HEK293 (cell line): ENCODE results near the genes TTC9C and TMEM223.

DNA sequence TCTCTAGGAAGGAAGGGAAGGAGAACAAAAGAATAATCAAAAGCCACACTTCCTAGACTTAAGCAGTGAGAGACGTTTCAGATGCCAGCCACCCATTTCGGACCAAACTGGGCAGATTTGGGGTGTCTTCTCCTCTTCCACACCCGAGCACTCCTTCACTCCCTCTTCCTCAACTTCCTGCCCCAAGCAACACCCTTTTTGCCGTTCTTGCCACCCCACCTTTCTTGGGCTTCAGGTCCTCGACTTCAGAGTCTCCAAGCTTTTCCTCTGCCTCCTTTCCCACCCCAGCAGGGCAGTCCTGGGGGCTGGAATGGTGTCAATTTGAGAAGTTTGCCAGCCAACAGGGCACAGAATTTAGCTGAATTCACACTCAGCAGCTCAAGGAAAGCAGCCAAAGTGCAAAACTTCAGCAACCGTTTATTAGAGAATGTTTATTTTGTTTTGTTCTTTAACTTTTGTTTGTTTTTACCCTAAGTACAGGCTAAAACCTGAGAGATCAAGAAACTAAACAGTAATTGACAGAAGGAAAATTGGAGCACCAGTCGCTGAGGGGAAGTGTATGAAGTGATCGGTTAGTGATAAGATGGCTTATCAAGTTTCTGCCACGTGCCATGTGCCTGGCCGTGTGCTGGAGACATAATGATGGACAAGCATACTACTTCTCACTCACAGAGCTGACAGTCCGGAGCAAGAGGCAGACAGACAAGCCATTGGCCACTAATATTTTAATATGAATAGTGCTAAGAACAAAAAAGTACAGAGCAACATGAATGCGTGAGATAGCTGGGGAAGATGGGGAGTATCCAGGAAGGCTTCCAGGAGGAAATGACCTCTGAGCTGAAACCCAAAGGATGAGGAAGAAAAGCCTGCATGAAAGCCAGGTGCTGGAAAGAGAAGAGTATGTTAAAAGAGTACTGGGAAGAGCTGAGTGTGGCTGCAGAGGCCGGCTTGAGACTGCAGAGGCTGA is 44.4 kb downstream of the AHNAK start:
- PRO-cap: no peak
- RRBS, 2 experiments: no CpG with 5 or more reads among the region's 13 CpGs

DNA sequence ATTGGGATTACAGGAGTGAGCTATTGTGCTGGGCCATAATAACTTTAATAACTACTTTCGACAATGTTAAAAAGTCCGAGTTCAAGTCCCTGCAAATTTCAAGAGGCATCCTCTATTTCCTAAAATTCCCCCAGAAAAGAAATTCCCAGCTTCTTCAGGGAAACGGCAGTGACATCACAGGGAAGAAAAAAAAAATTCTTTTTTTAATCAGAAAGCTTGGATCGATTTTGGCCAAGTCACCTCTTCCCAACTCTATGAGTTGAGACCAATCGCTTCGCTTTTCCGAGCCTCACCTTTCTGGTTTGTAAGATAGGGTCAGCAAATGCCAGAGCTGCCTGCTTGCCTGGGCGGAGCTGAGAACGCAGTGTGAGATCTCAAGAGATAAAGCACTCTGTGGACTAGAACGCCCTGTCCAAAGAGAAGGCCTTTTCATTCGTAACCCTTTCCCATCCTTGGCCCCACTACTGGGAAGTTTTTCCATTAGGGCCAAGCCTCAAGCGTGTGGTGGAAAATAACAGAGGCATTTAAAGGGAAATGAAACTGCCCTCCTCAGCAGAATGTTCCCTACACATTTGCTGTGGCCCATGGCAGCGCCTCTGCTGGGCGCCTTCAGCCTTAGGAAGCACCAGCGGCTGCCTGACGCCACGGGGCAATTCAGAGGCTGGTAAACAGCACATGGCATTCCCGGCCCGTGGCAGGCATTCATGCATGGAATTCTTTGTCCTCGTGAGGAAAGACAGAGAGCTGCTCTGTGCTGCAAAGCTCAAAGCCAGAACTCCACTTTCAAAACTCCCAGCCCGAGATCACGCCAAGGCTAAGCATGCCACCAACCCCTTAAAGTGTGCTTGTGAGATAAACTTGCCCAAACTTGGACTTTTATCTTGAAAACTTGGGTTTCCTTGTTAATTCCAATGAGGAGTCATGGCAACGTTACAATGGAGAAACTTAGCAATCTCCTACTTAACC is 38.2 kb downstream of the AHNAK start:
- PRO-cap: no peak
- RRBS, 2 experiments: no CpG with 5 or more reads among the region's 23 CpGs

GRCh38 chr11:62531261-62531777 is 15.3 kb downstream of the AHNAK start:
- PRO-cap: no peak
- RRBS, 2 experiments: no CpG with 5 or more reads among the region's 1 CpG

DNA sequence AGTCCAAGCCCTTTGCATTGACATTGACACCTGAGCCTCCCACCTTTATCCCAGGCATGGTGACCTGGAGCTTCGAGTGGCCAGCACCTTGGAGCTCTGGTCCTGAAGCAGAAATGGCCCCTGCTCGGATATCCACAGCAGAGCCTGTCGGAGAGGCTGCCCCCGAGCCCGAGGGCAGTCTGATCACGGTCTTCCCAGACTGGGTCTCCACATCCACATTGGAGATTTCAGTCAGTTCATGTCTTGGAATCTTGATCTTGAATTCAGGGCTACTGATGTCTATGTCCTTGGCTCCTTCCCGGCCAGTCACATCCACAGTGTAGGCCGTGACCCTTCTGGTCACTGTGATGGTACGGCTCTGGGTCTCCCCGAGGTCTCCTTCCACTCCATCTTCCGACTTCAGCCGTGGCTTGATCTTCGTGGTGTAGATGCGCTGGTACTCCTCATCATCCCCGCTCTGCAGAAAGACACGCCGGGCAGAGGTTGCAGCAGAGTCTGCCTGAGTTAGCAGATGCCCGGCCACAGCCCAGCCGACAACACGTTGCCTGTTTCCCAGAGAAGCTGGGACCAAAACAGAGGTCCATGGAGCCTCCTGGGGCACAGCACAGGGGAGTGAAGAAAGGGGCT is 12.9 kb downstream of the AHNAK start:
- PRO-cap: no peak
- RRBS, 2 experiments: 92% methylated on average over 1 of the region's 20 CpGs; no CpG with 5 or more reads in 1 of the 2 experiments

- PRO-cap: no peak
- RRBS, 2 experiments: no CpG with 5 or more reads among the region's 7 CpGs
Observed at GRCh38 chr11:62547778-62548335, 1.3 kb upstream of the AHNAK start.

DNA sequence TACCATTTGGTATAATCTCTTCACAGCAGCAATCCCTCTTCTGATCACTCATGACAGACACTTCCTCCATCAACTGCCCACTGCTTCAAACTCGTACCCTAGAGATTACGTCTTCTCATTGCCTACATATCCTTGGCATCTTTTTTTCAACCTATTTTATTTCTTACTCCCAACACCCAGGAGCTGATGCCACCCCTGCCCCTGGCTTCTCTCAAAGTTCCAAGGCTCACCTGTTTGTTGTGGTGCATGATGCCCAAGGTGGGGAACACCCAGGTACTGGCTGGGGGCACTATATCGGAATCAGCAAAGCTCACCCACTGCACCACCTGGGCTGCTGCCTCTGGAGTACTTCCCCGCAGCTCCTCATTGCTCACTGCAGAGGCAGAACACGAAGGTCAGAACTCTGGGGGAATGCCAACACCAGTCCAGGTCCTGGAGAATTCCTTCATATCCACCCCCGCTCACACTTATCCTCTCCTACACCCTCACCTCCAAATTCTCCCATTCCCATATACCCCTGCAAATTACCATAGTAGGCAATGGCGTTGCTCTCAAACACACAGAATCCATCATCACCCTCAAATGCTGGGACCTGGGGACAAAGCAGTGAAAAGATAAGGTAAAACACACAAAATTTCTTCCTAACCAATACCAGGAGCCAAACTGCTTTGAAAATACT is 2.2 kb downstream of the EEF1G start:
- PRO-cap: no peak
- RRBS, 2 experiments: no CpG with 5 or more reads among the region's 7 CpGs

DNA sequence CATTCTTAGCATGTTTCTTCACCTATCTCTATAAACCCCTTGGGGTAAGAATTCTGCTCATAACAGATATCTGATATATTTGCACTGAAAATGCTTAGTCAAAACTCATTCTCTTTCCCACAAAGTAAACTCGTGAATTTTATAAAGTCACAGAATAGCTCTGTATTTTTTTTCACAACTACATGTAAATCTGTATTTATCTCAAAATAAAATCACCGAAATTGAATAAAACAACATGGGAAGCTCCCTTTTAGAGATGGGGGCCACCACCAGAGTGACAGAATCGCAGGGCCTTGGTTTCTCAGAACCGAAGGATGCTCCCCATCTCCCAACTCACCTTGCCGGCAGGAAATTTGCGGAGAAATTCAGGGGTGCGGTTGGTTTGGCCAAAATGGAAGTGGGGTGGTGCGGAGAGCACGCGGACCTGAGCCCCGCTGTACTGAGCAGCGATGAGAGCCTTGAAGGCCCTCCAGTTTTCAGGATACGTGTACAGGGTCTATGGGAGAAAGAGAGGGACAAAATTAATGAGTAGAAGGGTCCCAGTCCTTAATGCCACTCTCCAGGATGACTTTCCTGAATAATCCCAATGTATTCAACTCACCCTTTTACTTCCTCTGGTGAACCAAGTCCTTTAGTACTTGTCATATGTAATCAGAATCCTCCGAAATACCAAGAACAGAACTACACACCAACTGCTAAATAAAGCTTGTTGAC is 1.3 kb downstream of the EEF1G start:
- PRO-cap: no peak
- RRBS, 2 experiments: no CpG with 5 or more reads among the region's 14 CpGs

- PRO-cap: no peak
- RRBS, 2 experiments: no CpG with 5 or more reads among the region's 7 CpGs
Observed at GRCh38 chr11:62599798-62600536, 1.7 kb downstream of the MTA2 start.

DNA sequence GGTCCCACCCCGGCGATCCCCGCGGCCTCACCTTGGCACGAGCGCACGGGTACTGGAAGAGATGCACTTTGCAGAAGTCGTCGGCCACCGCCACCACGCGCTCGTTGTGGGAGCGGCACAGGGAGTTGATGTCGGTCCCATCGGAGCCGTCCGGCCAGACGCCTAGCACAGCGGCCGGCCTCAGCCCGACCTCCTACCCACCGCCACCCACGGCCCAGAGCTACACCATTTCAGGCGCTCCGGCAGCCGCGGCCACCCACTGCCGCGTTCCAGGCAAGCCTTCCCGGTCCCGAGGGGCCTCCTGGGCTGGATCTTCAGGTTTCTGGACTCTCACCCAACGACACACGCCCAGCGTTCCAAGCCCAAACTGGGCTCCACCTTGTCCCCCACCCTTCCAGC is 1.1 kb upstream of the MTA2 start:
- PRO-cap: bidirectional peak, plus-strand start at position 64 of the sequence, minus-strand start at position 54 of the sequence; bidirectional peak, plus-strand start at position 157 of the sequence, minus-strand start at position 192 of the sequence
- RRBS, 2 experiments: 79 to 94% methylated on average over 6 to 11 of the region's 35 CpGs

DNA sequence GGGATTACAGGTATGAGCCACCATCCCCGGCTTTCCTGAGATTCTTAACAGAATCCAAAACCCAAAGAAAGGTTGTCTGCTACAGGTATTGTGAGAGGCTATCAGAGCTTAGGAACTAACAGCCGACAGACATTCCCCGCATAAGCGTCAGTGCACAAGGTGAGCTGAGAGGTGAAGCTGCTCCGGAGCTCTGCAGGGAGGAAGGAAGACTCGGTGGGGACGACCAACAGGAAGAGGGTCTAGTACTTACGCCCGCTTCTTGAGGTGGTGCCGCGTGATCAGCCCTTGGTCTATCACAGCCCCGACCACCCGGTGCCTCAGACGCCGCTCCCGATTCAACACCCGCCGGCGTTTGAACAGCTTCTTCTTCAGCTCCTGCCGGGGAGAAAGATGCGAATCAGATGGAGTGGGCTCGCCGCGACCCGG is 398 bp downstream of the C11orf98 start:
- PRO-cap: bidirectional peak, plus-strand start at position 150 of the sequence, minus-strand start at position 149 of the sequence; bidirectional peak, plus-strand start at position 320 of the sequence, minus-strand start at position 340 of the sequence
- RRBS, 2 experiments: 0 to 3% methylated on average over 5 to 6 of the region's 25 CpGs

- PRO-cap: bidirectional peak, plus-strand start at chr11:62706403, minus-strand start at chr11:62706256
- RRBS, 2 experiments: 1 to 2% methylated on average over 18 to 22 of the region's 76 CpGs
Observed at GRCh38 chr11:62705897-62707028, 961 bp downstream of the BSCL2 start.

GRCh38 chr11:62708773-62709388 is 1.4 kb downstream of the GNG3 start:
- PRO-cap: no peak
- RRBS, 2 experiments: no CpG with 5 or more reads among the region's 16 CpGs

DNA sequence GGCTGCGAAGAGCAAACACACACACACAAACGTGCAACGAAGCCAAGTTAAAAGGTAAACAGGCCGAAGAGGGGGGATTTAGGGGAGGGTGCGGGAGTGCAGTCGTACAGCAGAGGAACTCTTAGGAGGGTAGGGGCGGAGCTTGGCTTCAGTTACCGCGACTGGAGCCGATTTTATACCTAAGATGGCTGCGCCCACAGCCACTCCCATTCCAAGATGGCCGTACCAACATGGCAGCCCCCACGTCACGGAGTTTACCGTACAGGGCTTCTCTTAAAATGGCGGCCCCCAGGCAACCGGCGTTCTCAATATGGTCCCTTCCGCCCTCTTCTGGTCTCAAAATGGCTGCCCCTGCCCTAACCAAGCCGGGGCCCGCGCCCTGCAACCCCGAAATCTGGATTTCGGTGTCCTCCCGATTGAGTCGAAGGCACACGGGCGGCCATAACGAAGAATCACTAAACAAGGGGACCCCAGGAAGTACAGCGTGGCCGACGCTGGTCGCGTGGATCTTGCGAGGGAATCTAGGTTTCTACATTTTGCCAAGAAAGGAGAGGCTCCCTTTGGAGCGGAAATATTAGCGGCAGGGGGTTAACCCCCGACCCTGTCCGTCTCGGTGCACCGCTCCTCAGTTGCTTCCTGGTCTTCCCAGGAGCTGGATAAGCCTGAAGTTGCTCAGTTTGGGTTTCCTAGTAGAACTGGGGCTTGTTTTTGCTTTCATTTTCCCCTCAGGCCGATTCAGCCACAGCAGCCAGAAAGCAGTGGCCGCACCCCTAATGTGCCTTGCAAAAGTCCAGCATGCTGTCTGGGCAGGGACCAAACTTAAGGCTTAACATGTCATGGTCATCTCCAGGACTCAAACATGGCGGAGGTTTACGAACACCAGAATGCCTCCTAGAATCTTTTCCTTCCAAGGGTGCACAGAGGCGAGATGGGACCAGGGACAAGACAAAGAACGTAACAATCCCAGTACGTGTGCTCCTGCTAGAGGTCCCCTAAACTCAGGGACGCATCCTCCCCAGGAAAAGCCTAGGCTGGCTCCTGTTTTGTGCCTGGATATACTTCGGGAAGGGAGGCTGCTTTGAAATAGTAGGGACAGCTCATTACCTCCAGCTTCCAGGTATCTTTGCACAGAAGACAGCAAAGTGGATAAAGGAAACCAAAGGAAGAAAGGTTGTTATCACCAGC is 2.3 kb downstream of the GNG3 start:
- PRO-cap: bidirectional peak, plus-strand start at position 302 of the sequence, minus-strand start at position 123 of the sequence
- RRBS, 2 experiments: 36 to 62% methylated on average over 4 of the region's 50 CpGs

- PRO-cap: bidirectional peak, plus-strand start at chr11:62728092, minus-strand start at chr11:62727905; bidirectional peak, plus-strand start at chr11:62728486, minus-strand start at chr11:62728442
- RRBS, 2 experiments: 0 to under 1% methylated on average over 5 to 8 of the region's 44 CpGs
Observed at GRCh38 chr11:62728001-62729037, at the start of gene TTC9C. Gene TTC9C, plus strand, starts transcription at chr11:62728486.

DNA sequence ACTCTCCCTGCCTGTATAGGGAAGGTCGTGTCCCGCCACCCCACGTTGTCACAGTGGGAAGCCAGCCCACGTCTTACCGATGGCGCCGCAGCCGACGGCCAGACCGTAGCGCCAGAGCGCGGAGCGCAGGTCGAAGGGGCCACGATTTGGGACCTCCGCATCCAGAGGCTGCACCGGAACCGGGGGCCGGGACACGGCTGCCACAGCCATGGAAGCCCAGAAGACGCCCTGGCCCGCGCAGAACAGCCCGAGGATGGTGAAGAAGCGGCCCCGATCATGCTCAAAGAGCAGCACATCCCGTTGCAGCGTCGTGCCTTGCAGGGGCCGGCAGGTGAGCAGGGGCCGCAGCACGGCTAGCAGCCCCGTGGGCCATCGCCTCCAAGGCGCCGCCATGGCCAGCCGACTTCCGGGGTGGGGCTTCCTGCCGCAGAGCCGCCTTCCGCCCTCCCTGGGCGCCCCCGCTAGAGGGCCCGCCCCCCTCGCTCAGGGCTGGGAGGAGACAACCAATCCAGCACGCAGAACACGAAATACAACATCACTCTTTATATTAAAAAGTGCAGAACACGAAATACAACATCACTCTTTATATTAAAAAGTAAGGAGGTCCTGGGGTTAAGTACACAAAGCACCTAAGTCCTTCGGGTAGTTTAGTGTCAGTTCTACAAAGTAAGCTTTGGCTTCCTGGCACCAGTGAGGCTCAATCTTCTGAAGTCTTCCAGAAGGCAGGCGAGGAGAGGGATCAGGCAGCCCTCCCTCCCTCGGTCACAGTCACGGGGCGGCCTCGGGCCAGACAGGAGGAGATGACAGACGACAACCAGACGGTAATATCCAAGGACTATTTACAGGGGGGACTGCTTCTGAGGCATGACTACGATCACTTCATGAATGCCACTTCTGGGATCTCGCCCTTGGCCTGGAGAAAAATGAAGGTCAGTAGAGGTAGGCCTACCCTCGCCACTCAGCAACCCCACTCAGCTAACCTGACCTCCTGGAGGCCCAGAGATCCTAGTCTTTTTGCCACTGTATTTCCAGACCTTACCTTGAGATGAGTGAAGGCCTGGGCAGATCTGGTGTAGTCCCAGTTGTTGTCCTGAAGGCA is at the start of gene TMEM223:
Gene TMEM223, minus strand, starts transcription at position 405 of the 1,099 bp plus-strand sequence.
- PRO-cap: bidirectional peak, plus-strand start at position 770 of the sequence, minus-strand start at position 405 of the sequence
- RRBS, 2 experiments: 1% methylated on average over 8 of the region's 60 CpGs

DNA sequence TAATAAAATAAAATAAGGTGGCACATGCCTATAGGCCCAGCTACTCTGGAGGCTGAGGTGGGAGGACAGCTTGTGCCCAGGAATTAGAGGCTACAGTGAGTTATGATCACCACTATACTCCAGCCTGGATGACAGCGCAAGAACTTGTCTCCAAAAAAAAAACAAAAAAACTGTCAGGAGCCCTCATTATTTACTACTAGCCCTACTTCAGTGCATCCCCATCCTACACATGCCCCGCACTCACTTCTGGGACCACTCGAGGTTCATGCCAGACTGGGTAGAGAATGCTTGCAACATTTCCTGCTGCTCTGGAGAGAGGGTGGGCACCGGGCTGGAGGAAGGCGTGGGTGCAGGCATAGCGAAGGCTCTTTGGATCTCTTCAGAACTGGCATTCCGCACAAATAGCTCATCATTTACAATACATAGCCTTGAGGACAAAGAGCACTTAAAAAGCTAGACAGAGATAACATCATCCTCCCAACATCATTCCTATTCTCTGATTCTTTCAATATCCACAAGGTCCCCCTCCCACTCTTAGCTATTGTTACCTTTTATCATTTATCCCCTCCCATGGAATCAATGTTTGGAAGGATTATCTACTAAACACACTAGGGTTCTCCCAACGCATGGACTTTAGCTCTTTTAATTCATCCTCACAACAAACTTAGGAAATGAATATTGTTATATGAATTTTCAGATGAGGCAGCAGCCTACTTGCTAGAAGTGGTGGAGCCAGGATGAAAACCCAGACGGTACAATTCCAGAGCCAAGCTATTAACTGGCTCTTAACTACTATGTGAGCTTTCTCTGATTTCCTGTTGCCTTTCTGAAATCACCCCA is 2.4 kb upstream of the TMEM223 start:
- PRO-cap: no peak
- RRBS, 2 experiments: no CpG with 5 or more reads among the region's 9 CpGs

GRCh38 chr11:62803694-62804001 is 1.6 kb downstream of the NXF1 start:
- PRO-cap: no peak
- RRBS, 2 experiments: no CpG with 5 or more reads among the region's 11 CpGs

DNA sequence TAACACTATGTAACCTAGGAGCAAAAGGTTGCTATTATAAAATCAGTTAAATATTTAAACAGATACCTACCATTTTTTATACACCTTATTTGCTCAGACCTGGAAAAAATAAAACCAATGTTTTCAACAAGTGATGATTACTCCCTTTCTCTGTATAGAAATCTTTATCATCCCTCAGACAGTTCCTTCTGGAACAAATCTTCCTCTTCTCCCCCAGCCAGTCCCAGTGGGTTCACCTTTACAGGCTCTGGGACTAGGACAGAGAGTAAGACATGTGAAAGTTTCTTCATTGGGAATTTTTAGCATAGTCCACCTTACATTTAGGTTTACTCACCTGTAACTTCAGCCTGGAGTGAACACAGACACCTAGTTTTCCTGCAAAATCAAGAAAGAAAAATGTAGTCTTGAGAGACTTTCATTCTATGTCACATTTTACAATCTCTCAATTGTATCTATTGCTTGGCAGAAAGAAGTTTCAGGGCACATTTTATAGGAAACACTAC is 13.4 kb upstream of the WDR74 start:
- PRO-cap: unidirectional peak, minus-strand start at position 296 of the sequence

- PRO-cap: bidirectional peak, plus-strand start at chr11:62856161, minus-strand start at chr11:62855885; bidirectional peak, plus-strand start at chr11:62856740, minus-strand start at chr11:62856718
- RRBS, 2 experiments: 5 to 28% methylated on average over 9 of the region's 49 CpGs
Observed at GRCh38 chr11:62855963-62856806, 16.8 kb upstream of the WDR74 start.

GRCh38 chr11:62887888-62888897 is 7.5 kb downstream of the SLC3A2 start:
- PRO-cap: no peak
- RRBS, 2 experiments: 100% methylated on average over 1 of the region's 20 CpGs